Occipital lobe (tissue), 2 donors: ENCODE measurements around the genes SYP, PAGE1 and NUDT11.

DNA sequence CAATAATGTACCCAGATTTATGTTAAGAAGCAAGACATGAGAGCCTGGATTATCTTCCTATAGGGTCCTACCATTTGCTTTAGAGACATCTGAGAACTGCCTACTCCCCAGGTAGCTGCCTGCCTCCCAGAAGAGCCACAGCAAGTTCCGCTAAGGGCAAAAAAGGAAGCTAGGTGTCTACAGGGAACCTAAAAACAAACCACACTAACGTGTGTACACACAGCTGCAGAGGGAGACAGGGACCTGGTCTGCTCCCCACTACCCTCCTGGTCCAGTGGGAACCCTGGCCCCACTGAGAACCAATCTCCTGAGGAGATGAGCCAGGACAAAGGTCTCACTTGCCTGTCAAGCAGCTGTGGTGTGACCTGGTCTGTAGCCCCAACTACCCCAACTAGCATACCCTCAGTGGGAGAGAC lies 17.6 kb downstream of the OTUD5 start:
- RAMPAGE, long total RNA, result no peak

GRCh38 chrX:48958283-48958827 lies 948 bp upstream of the OTUD5 start:
- RAMPAGE, long total RNA, result no peak

DNA sequence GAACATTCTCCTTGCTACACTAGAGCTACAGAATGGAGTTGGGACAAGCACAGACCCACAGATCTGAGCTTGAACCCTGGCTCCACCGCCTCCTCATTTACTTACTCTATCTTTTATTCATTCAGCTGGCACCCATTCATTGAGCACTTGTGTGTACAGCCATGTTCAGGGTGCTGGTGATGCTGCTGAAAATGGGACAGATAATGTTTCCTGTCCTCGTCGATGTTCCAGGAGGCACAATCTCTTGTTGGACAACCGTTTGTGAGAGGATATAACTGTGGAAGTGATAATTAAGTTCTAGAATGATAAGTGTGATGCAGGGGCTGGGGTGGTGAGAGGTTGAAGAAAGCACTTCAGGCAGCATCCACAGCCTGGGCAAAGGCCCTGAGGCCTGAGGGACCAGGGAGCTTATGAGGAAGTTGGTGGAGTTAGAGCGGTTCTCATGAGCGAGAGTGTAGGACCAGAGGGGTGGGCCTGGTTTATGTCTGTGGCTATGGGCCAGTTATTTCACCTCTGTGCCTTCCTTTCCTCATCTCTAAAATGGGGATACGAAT lies 2.6 kb downstream of the CCDC120 start:
- RAMPAGE, long total RNA, result no peak

GRCh38 chrX:49172307-49173288 lies 900 bp downstream of the PLP2 start:
- RAMPAGE, long total RNA, result no peak

GRCh38 chrX:49174523-49175534 lies 3.1 kb downstream of the PLP2 start:
- RAMPAGE, long total RNA, result no peak

- RAMPAGE, long total RNA, result no peak
Observed at GRCh38 chrX:49178171-49178608, 6.5 kb downstream of the PLP2 start.

GRCh38 chrX:49199977-49200576 lies at the start of gene SYP:
TSS of gene SYP (minus strand) at chrX:49200193.
- RAMPAGE, long total RNA, result start-site peak on the minus strand at chrX:49200178-49200239, 674 and 508 reads in 2 replicates

DNA sequence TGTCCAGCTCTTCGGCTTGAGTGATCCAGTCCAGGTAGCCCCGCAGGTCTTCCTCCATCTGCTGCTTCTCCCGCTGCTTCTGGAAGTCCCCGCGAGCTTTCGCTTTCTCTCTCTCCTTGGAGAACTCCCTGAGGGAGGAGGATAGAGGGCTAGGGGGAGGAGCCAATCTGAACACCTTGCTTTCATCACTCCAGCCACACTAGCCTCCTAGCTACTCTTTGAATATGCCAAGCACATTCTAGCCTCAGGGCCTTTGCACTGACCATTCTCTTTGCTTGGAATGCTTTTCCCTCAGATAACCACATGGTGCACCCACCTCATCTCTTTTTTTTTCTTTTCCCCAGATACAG lies 6.2 kb downstream of the CACNA1F start:
- RAMPAGE, long total RNA, result no peak

GRCh38 chrX:49230725-49231330 lies 2.3 kb downstream of the CACNA1F start:
- RAMPAGE, long total RNA, result no peak

DNA sequence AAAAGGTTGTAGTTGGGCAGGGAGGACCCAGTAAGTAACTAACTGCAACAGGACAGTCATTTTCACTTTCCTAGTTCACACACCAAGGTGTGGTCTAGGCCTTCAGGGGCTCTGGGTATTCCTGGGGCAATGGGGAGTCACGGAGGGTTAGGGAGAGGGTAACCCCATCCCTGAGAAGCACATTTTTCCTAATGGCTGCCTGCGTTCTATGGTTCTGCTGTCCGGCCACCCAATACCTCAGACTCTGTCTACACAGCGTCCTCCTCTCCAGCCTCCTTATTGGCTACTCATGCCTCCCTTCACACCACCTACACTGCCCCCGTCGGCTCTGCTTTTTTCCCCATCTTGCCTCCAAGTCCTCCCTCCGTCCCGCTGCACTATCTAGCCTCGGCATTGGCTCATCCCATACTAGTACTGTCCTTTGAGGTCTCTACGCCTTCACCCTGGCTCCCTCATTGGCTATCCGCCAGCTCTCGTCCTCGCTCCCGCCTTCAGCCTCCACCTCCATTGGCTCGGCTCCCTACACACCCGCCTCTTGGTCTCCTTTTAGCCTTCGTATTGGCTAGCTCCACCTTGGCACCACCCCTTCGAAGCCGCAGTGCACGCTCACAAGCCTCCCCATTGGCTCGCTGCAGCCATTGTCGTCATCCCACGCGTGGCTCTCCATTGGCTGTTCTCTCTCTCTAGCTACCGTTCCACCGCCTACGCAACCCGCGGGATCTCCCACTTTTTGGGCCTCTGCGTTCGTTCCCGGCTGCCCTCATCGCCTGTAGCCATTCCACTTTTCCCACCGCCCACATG lies 674 bp upstream of the PPP1R3F start:
- RAMPAGE, long total RNA, result no peak

- RAMPAGE, long total RNA, result no peak
Observed at GRCh38 chrX:49276960-49277727, 7.6 kb downstream of the PPP1R3F start.

GRCh38 chrX:49695926-49696397 lies at the start of gene PAGE1:
TSS of gene PAGE1 (minus strand) at chrX:49695984.
- RAMPAGE, long total RNA, result no peak

DNA sequence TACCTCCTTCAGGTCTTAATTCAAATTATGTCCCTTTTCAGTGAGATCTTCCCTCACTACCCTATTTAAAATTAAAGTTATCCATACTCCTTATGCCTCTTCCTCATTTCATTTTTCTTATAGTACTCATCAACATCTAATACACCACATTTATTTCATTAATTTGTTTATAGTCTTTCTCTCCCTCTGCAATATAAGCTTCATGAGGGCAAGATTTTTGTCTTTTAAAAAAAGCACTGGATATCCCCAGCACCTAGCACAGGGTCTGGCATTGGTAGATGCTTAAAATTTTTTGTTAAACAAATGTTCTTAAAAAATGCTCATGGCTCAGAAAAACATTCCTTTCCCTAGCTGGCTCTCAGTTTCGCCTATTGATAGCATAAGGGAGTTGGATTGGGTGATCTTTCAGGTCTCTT lies 94.4 kb upstream of the DGKK start:
- RAMPAGE, long total RNA, result no peak

DNA sequence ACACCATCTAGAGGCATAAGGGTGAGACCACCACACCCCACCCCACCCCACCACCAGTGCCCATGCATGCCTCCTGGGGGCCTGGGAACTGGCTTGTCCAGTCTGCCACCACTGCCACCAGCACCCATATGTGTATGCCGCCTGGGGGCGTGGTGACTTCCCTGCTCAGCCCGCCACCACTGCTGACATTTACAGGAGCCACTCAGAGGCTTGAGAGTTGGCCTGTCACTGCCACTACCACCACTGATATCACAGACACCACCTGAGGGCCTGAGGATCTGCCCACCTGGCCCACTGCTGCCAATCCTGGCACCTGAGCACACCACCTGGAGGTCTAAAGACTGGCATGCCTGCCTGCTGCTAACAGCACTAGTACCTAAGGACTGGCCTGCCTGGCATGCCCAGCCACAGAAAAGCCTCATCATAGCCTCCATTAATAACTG lies 20.3 kb upstream of the BMP15 start:
- RAMPAGE, long total RNA, result no peak

DNA sequence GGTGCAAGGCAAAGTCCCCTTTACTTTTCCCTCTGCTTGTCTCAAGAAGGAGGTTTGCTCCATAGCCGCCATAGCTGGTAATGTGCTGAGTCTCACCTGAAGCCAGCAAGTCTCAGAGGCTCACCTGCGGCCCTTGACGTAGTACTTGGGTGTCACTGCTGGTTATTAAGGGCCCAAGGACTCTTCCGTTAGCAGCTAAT lies 142.6 kb downstream of the BMP15 start:
- RAMPAGE, long total RNA, result no peak

DNA sequence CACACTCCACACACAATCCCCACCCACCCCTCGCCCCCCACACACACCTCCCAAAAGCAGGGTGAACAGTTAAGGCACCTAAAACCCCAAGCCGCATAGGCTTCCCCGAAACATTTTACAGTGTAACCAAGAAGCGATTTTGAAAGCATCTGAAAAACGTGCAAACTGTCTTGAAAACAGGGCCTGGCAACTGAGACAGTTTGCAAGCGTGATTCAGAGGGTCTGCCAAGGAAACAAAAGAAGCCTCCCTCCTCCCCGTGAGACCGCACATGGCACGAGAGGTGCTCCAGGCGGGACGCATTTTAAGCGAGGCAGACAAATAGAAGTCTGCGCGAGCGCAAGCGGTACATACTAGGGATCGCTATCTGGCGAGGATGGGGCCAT lies 801 bp downstream of the NUDT11 start:
- RAMPAGE, long total RNA, result no peak

DNA sequence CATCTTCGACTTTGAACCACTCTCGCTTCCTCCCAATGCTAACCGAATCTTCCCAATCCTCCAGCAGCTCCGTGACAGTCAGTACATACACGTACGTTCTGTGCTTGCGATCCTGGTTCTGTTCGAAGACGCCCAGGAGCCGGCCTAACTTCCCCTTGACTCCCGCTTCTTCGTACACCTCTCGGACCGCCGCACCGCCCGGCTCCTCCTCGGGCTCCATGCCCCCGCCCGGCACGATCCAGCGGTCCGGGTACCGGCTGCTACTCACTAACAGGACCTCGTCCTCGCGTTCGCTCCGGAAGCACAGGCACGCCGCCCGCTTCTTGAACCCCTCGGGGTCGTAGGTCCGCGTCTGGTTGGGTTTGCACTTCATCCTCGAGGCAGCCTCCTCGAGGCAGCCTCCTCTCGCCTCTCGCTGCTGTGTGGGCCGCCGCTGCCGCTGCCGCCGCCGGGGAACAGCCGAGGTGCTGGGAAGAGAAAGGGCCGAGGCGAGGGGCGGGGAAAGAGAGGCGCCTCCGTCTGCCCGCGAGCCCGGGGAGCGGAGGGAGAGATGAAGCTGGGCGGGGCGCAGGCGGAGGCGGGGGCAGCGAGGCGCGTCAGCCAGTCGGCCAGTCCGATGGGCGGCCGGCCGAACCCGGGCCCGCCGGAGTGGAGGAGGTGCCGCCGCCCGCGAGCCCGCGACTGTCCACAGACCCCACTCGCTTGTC lies at the start of gene NUDT11:
Gene NUDT11, minus strand, starts transcription at position 521 of the 707 bp plus-strand sequence.
- RAMPAGE, long total RNA, result no peak

DNA sequence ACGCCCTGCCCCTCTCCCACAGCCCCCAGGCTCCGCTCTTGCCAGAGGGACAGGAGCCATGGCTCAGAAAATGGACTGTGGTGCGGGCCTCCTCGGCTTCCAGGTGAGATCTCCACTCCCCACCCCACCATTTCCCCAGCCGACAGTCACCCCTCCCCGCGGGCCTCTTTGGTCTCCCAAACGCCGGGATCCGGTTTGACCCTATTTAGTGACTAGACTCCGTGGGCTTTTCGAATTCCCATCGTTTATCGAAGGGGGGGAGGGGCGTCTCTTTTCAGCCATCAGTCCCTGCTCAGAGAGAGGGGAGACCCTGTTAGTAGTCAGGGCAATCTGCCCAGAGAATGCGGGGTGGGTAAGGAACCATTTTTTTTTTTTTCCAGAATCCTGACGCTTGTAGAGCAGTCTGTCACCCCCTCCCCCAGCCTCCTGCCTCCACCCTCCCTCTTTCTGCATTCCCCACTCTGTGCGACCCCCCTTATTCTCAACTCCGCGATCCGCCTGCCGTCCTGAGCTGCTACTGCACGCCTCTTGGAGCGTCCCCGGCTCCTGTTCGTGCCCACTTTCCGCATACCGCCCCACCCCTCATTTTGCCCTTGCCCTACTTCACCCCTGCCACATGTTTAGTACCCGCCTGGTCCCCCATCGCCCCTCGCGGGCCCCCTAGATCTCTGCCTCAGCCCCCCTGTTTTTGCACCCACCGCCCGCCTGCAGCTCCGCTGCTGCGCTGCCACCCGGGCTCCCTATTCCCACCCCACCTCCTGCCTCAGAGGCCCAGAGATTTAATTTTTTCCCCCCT lies 1.0 kb downstream of the MAGED1 start:
- RAMPAGE, long total RNA, result no peak

DNA sequence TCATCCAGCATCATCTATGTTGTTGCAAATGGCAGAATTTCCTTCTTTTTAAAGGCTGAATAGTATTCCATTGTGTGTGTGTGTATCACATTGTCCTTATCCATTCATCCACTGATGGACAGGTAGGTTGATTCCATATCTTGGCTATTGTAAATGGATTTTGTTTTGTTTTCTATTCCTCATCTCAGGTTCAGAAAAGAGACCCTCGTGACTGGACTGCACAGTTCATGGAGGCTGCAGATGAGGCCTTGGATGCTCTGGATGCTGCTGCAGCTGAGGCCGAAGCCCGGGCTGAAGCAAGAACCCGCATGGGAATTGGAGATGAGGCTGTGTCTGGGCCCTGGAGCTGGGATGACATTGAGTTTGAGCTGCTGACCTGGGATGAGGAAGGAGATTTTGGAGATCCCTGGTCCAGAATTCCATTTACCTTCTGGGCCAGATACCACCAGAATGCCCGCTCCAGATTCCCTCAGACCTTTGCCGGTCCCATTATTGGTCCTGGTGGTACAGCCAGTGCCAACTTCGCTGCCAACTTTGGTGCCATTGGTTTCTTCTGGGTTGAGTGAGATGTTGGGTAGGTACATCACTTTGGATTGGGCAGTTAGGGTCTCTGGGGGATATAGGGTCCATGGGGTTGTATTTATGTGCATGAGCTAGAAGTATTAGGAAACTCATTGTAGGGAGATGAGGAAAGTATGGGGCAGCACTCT lies 8.1 kb downstream of the MAGED1 start:
- RAMPAGE, long total RNA, result no peak

DNA sequence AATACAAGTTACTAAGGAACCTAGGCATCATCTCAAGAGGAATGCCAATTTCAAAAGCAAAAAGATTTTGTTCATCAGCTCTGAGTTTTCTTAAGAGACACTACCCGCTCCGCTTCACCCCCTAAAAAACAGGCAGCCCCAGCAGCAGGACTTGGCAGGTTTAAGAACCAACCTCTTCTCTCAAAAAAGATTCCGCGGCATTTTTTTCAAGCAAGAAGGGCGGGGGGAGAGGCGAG lies 76.6 kb downstream of the MAGED4 start:
- RAMPAGE, long total RNA, result no peak